SK-MEL-5 (cell line): ENCODE measurements around a stretch of chr17.

DNA sequence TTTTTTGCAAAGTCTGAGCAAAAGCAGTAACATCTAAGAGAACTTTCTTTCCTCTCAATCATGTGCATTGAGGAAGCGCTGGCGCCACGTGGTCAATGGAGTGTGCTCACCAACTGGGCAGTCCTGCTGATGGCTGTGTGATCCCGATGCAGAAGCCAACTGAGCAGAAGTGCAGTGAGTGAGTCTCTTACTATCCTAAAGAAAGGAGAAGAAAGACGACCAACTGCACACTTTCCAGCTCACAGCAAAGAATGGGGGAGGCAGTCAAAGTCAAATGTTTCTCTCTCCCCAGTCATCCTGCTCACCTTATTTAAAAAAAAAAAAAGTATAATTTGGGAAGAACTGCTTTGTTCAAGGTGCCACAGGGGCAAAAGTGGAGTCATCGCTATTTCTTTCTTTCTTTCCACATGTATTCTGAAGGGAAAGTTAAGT, 37.3 kb upstream of the ULK2 start:
RAMPAGE:
- cytosol, long total RNA = no peak
- long total RNA = no peak
- nucleus, long total RNA = no peak

RAMPAGE:
- cytosol, long total RNA = no peak
- long total RNA = no peak
- nucleus, long total RNA = no peak
Measured at GRCh38 chr17:19969822-19970737, 7.5 kb downstream of the AKAP10 start.

DNA sequence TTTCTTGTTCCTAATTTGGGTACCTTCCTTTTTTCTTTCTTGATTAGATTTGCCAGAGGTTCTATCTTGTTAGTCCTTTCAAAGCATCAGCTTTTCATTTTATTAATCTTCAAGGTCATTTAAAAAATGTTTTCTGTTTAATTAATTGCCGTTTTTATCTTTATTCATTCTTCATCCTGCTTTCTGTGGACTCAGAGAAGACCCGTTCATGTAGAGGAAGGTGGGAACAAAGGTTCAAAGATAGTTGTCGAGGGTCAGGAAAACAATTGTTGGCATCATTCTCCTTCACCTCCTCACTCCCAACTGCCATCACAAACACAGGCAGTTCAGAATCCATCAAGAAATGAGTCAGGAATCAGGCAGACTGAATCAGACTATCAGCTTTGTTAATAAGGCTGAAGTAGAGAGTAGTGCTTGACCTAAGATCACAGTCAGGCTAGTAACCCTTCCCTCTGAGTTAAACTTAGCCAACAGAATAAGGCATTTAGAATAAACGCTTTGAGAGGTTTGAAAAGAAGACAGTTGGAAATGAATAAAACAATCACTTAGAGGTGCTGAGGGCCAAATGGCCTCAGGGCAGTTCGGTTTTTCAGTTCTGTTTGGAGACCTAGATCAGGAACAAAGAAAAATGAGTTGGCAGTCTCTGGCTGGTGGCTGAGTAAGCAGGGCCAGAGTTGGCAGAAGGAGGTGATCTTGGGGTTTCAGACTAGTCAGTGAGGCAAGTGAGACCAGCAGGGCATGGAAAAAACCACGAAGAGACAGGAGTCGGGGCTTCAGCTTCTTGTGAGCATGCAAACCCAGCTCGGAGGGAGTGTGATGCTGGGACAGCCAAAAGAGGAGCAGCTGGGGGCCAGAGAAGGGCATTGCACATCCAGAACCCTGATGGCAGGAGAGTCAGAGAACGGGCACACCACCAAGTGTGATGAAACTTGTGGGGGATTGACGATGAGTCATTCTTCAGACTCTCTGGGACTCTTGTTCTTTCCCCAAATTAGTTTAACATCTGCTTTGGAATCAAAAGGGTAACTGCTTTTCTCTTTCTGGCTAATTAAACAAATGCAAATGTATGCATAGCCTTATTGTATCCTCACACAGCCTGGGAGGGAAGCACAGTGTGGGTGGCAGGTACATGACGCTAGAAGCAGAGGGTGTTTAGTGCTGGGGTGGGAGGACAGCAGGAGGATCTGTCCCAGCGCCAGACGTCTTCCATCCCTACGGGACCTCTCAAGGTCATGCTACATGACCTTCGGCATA, 54.7 kb downstream of the SPECC1 start:
RAMPAGE:
- cytosol, long total RNA = no peak
- long total RNA = no peak
- nucleus, long total RNA = no peak

GRCh38 chr17:20531106-20531389, 48.5 kb upstream of the CDRT15L2 start:
RAMPAGE:
- cytosol, long total RNA = no peak
- long total RNA = no peak
- nucleus, long total RNA = no peak

RAMPAGE:
- cytosol, long total RNA = no peak
- long total RNA = no peak
- nucleus, long total RNA = no peak
Measured at GRCh38 chr17:20851714-20852014, 191.1 kb downstream of the USP22 start.

DNA sequence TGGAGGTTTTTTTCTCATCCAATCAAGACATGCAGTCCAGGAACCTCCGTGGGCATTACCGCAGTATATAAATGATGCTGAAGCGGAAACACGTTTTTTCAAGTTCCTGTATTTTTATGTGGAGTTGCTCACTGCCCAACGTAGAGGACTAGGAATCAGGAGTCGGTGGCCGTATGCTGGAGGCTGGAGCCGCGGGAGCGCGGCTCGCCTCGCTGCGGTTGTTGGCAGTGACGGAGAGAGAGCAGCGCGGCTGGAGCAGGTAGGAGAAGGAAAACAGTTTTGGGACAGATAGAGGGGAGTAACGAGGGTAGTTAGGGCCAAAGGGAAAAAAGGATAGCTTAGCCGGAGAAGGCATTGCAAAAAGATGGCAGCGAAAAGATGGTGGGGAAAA, 174.4 kb downstream of the USP22 start:
RAMPAGE:
- cytosol, long total RNA = no peak
- long total RNA = no peak
- nucleus, long total RNA = no peak

DNA sequence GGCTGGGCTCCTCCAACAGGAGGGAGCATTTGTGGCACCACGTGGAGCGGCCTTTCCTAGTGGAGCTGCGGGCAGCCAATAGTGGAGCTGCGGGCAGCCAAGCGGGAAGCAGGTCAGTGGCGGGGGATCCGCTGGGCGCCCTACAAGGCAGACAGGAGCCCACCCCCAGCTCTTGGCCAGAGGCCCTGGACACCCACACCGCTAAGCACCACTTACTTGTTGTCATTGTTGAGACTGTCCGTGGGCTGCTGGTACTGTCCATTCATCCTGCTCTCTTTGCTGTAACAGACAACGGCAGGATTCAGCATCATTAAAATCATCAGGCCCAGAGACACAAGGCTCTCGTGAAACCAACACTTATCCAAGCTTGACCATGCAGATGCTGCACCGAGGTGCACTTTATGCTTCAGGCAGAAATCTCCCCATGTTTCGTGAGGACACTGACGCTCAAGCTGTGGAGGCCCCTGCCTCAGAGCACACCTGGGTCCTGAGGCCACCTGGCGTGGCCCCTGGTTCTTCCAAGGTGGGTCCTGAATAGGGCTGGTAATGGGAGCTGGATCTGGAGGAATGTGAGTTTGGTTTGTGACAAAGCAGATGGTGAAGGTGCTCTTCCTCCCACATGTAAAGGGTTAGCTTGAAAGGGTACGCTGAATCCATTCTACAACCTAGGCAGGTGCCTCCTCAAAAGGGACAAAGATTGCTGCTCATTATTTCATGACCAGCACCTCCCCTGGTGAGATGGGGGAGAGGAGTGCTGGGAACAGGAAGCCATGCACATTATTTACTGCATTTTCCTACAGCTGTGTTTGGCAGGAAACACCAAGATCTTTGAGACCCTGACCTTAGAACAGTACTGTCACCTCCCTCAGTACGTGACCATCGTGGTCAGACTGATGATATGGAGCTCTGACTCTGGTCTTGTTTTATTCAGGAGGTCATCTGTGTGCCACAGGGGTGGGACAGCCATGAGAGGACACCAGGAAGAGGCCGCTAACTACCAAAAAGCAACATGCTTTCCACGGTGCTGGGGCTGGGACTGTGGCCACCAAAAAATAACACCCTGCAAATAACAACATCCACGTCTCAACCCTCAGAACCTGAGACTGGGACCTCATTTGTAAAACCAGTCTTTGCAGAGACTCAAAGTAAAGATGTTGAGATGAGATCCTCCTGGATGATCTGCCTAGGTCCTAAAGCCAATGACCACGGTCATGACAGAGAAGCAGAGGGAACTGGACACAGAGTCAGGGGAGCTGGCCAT, 37.7 kb downstream of the USP22 start:
RAMPAGE:
- cytosol, long total RNA = no peak
- long total RNA = no peak
- nucleus, long total RNA = no peak

RAMPAGE:
- cytosol, long total RNA = no peak
- long total RNA = no peak
- nucleus, long total RNA = no peak
Measured at GRCh38 chr17:21033019-21033997, 9.5 kb downstream of the USP22 start.

DNA sequence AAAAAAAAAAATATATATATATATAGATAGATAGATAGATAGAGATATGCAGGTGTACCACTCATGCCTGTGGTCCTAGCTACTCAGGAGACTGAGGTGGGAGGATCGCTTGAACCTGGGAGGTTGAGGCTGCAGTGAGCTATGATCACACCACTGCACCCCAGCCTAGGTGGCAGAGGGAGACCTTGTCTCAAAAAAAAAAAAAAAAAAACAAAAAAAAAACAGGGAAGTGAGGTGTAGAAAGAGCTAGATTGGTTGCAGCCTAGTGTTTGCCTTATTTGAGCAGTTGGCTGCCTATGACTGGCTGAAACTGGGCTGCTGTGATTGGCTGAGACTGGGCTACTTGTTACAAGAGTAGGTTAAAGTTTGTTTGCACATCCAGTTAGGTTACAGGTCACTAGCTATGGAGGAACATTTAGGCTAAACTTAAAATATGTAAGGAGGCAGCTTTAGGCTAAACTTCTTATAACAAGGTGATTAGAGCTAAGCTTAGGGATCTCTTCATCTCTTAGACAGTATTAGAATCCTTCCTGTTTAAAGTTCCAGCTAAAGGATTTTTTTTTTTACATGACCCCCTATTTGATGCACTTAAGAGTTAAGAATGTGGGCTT, 5.7 kb downstream of the DHRS7B start:
RAMPAGE:
- cytosol, long total RNA = no peak
- long total RNA = no peak
- nucleus, long total RNA = no peak

RAMPAGE:
- cytosol, long total RNA = no peak
- long total RNA = no peak
- nucleus, long total RNA = no peak
Measured at GRCh38 chr17:21140997-21141411, 14.2 kb downstream of the DHRS7B start.

GRCh38 chr17:21152789-21153697, 26.3 kb downstream of the DHRS7B start:
RAMPAGE:
- cytosol, long total RNA = no peak
- long total RNA = no peak
- nucleus, long total RNA = no peak

GRCh38 chr17:21174010-21174501, 39.9 kb downstream of the TMEM11 start:
RAMPAGE:
- cytosol, long total RNA = no peak
- long total RNA = no peak
- nucleus, long total RNA = no peak

DNA sequence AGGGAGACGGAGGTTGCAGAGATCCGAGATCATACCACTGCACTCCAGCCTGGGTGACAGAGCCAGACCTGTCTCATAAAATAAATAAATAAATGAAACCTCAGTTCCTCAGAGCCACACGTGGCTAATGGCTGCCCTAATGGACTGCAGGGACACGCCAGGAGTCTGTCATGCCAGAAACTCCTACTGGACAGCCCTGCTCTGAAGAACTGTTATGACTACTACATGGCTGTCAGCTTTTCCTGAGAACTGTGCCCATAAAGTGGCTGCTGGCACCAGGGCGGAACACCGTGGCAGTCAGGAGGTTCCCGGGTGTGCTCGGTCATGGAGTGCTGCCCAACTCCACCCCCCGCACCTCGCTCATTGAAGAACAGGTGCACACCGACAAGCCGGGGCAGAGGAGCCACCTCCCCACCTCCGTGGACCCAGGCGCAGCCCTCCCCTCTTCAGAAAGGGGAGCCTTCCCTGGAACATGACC, 4.2 kb downstream of the TMEM11 start:
RAMPAGE:
- cytosol, long total RNA = no peak
- long total RNA = no peak
- nucleus, long total RNA = no peak

GRCh38 chr17:21278287-21279137, 6.0 kb upstream of the MAP2K3 start:
RAMPAGE:
- cytosol, long total RNA = no peak
- long total RNA = no peak
- nucleus, long total RNA = no peak

DNA sequence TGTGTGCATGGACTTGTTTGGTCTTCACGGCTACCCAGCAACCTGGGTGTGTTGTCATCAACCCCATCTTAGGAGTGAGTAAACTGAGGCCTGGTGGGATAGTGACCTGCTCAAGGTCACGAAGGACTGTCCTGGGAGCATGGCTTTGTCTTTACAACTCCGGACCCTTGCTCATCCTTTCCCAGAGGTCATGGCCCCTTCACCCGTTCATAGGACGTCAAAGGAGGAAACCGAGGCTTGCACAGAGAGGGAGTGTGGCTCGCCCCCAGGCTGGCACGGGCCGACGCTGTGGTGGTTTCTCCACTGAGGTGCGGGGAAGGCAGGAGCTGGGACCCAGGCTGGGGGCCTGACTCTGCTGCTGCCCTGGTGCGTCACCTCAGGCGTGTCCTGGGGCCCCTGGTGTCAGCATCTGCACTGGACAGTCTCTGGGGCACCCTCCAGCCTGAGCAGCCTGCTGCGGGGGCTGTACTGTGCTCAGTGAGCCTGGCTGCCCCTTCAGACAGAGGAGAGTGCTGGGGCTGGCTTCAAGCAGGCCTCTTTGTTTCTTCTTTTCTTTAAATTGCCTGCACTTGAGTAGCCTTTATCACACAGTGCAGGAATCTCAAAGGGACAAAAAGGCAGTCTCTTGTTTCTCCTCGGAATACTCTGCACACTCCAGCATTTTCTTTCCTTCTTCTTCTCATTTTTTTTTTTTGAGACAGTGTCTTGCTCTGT, 7.4 kb downstream of the MAP2K3 start:
RAMPAGE:
- cytosol, long total RNA = no peak
- long total RNA = no peak
- nucleus, long total RNA = no peak

DNA sequence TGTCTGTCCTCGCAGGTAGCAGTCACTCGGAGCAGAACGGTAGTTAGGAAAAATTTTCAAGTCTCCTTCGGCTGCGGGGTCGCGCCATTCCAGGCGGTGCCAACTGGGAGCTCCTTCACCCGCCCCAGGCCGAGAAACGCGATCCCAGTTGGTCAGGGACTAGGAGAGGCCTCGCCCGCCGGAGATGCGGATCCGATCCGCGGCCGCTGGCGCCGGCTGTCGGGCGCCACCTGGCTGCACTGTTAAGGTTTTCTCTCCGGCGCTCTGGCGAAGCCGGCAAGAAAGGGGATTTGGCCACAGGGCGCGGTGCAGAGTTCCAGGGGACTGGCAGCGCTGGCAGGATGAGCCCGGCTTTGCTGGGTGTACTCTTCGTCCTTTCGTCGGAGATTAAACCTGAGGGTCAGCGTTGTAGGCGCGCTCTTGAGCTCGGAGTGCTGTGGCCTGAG, 135.4 kb downstream of the KCNJ12 start:
RAMPAGE:
- cytosol, long total RNA = no peak
- long total RNA = no peak
- nucleus, long total RNA = no peak

DNA sequence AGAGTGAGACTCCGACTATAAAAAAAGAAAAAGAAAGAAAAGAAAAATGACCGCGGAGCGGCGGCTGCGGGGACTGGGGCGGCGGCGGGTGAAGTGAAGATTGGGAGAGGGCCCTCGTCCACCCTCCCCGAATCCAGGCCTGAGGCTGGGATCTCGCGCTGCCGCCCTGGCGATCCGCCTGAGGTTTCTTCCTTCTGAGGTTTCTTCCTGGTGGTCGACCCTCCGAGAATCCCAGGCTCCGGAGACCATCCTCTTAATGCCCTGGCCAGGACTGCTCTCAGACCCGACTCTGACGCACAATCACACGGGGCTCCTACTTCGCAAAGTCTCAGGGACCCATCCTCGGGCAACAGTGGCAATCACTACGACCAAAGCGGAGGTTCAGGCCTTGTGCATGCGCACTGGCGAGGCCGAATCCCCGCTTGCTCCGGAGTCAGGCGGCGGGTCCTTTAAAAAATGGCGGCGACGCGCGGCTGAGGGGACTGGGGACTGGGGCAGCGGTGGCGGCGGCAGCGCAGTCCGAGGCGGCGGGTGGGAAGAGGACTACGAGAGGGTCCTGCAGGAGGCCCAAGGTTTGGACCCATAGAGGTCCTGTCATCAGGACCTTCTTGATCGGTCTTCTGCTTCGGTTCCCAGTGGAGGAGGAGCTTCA, 18.0 kb upstream of the KCNJ18 start:
RAMPAGE:
- cytosol, long total RNA = no peak
- long total RNA = no peak
- nucleus, long total RNA = no peak

GRCh38 chr17:22203436-22204015, 511.2 kb downstream of the KCNJ18 start:
RAMPAGE:
- cytosol, long total RNA = no peak
- long total RNA = no peak
- nucleus, long total RNA = no peak

RAMPAGE:
- cytosol, long total RNA = no peak
- long total RNA = no peak
- nucleus, long total RNA = no peak
Measured at GRCh38 chr17:22301418-22301744, 609.1 kb downstream of the KCNJ18 start.

RAMPAGE:
- cytosol, long total RNA = no peak
- long total RNA = no peak
- nucleus, long total RNA = no peak
Measured at GRCh38 chr17:27247301-27247917, 46.5 kb upstream of the WSB1 start.